ENCODE measurements around the genes FMO1 and TNFSF18.

- RRBS = no CpG with 5 or more reads among the region's 4 CpGs
These were observed at the start of gene FMO1 for GRCh38 chr1:171248330-171248729. FMO1 (plus strand) TSS chr1:171248494.

DNA sequence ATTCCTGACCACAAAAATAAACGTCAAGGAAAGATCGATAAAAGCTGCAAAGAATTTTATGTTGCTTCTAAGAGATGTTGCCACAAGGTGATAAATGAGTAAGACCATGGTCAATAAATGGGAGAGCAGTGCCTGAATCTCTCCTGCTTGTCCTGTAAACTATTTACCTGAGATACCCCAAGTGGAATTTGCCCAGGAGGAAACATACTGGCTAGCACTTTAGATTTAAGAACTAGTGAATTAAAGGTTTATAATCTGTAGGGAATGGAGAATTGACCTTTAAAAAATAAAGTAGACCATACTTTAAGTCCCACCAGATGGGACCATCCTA lies 70.9 kb downstream of the FMO4 start:
- RRBS = no CpG with 5 or more reads among the region's 2 CpGs

DNA sequence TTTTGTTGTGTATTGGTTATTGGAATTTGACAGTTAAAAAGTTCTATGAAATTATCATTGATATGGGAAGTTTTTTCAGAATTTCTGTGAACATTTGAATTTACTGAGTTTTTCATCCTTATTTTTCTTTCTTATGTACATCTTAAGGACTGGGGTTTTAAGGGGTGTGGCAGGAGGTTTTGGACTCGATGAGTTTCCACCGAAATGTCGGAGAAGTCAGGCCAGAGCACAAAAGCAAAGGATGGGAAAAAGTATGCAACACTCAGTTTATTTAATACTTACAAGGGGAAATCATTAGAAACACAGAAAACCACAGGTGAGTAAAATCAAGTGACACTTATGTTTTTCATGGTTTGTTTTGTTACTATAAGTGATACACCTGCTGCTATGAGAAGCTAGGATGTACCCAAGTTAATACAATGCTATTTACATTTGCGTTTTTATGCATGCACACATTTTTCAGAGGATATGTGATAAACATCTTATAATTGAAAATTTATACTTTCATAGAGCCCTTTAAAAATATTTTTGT lies 26.6 kb downstream of the PRRC2C start:
- RRBS = no CpG with 5 or more reads among the region's 4 CpGs

DNA sequence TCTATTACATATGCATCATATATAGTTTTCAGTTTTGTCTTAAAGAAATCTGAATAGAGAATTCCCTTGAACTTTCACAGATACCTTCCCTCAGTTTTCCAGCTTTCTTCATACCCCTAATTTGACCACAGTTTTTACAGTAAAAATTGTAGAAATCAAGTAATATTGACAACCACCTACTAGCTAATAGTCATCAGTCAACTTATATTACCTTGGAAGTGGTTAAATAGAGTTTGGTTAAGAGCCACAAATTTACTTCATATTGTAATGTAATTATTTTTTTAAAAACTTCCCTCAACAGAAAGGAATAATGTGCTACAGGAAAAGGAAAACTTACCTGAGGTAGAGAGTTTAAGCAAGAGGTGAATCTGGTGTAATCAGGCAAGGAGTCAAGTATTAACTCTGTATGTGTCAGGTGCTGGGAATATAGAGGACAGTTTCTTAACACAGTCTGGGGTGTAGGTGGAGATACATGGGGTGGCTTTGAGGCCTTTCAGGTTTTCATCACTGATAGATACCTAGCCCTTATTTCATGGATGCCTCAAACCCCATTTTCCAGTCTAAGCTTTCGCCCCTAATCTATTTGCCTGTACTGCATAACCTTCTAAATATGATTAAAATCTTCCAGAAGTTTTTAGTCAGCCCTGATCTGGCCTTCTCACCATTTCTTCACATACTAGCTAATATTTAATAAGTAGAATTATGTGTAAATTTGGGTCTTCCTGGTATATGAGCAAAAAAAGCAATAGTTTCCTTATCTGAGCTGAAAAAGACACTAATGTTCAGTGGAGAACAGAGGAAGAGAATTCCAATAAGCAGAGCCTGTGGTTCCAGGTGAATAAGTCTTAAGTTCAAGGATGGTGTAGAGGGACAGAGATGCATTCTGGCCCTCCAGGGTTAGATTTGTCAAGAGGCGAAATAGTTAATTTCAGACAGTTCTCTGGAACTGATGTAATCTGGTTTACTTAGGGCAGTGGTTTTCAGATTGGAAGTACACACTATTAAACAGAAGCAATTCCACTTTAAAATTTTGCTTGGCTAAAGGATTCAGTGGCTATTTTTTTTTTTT lies 25.8 kb upstream of the MYOCOS start:
- RRBS = no CpG with 5 or more reads among the region's 2 CpGs

- RRBS = no CpG with 5 or more reads among the region's 17 CpGs
These were observed 3.0 kb upstream of the MYOC start for GRCh38 chr1:171655325-171655984.

DNA sequence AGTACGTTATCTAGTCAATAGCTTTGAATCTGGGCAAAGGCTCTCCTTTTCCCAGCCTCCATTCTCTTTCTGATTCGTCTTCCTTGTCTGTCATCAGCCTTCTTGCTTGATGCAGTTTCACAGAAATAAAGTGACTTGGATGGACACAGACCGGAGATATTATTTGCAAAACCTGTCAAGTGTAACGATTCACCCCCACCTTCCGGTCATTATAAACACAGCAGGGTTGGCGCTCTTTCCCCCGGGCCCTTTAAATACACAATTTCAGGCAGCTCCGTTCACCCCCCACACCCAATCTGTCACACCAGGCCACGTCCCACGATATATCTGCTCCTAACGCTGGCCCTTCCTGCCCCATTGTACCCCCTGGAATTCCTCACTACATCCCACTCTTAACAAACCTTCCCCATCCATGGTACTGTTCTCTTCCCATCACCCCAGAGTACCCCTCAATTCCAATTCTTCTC lies 609 bp downstream of the VAMP4 start:
- RRBS = 6% methylated on average over 3 of the region's 11 CpGs

GRCh38 chr1:171744877-171745546 lies 3.1 kb upstream of the VAMP4 start:
- RRBS = no CpG with 5 or more reads among the region's 10 CpGs

DNA sequence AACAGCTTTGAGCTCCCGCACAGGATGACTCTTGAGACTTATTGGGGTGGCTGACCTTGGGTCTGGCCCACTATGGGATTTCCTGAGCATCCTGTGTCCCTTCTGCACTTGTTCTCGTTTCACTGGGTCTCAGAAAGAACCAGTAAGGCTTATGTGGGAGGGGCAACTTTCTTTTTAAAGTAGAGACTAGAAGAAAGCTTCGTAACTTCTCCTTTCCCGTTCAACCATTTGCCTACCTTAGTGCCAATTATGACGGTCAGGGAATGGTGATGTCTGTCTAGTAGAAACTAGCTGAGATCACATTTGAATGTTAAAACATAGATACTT lies 59.5 kb upstream of the C1orf105 start:
- RRBS = no CpG with 5 or more reads among the region's 5 CpGs

- RRBS = no CpG with 5 or more reads among the region's 18 CpGs
These were observed 9.4 kb downstream of the SUCO start for GRCh38 chr1:172542080-172542951.

DNA sequence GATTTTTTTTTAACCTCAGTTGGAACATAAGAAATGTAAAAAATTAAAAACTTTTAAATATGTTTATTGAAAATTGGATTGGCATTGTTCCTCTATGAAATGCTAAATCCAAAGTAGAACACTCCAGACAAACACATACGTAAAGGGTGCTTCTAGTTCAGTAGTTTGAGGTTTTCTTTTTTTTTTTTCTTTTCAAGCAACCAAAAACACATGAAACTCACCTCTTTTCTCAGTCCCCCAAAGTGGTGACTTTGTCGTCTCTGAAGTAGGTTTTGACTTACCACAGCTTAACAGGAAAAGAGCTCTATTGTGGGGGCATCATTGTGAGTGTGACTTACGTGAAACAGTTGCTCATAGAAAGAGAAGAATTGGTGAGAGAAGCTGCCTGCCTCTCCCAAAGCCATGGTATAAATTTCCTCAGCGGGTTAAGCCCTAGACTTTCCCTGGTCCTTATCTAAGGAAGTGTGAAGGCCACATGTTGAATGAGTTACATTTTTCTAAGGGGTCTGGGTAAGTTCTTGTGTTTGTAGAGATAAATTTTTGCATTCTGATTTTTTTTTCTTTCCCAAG lies 11.8 kb downstream of the FASLG start:
- RRBS = no CpG with 5 or more reads among the region's 4 CpGs

DNA sequence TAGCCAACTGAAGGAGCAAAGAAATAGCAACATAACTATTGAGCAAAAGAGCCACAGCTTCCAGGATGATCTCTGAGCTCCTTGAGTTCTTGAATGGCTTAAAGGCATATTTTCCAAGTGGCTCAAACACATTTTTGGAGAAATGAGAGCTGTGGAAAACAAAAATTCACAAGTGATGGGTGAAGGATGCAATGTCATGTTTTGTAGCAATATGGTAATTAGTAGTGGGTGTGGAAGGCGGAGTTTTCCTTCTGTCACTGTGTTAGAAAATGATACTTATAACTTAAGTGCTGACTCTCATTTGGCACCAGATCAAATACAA lies at the start of gene TNFSF18:
Gene TNFSF18, minus strand, starts transcription at position 177 of the 322 bp plus-strand sequence.
- RRBS = no CpG with 5 or more reads among the region's 1 CpG

GRCh38 chr1:173424758-173425428 lies 52.2 kb upstream of the PRDX6 start:
- RRBS = no CpG with 5 or more reads among the region's 2 CpGs

- RRBS = no CpG with 5 or more reads among the region's 4 CpGs
These were observed 10.6 kb downstream of the PRDX6 start for GRCh38 chr1:173487524-173488360.

DNA sequence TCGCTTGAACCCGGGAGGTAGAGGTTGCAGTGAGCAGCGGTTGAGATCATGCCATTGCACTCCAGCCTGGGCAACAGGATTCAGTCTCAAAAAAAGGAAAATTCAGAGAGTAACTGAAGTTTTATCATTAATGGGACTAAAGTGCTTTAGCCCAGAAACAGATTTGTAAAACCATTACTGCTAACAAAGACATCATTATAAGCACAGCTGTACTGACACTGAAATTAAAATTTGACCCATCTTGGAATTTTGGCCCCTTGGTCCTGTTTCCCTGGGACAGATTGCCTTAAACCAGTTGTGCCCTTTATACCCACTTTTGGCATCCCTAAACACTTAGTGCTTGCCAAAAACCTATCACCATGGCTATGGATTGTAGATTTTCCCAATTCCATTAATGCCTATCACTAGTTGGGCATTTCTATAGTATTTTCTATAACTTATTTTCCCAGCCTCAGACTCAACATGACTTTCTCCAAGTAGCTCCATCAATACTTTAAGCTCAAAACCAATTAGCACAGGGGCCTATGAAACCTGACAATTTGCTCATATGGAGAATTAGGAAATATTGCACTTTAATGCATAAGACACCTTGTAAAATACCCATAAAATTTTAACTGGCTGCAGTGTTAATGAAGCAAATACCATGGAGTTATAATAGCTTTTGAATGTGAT lies 4.9 kb upstream of the ZBTB37 start:
- RRBS = no CpG with 5 or more reads among the region's 3 CpGs

DNA sequence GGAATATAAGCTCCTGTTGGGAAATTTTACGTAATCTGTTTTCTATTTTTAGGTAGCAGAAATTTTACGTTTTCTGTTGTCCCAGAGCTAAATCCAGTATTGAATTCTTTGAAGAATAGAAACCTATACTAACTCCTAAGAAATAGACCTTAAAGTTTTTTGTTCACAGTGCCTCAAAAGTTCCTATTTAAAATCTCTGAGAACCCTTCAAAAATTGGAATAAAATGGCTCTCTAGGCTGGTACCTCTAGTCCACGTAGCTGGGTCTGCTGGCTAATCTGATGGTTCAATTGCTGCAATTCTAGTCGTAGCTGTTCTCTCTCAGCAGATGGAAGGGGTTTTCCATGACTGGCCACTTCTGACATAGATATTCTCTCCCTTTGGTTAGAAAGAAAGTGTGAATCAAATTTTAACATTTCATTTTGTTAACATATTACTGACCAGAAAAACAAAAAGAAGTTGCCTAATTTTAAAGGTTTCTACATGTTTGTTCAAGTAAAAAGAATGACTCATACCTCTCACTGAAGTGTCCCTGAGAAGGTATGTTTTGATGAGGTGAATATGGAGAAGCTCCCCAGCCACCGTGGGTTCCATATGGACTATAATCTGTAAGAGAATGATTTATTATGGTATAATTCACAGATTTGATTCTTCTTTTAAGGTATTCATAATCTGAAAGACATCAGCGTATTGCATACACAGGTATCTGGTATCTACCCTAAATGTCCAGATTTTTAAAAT lies 29.3 kb upstream of the SERPINC1 start:
- RRBS = no CpG with 5 or more reads among the region's 6 CpGs

DNA sequence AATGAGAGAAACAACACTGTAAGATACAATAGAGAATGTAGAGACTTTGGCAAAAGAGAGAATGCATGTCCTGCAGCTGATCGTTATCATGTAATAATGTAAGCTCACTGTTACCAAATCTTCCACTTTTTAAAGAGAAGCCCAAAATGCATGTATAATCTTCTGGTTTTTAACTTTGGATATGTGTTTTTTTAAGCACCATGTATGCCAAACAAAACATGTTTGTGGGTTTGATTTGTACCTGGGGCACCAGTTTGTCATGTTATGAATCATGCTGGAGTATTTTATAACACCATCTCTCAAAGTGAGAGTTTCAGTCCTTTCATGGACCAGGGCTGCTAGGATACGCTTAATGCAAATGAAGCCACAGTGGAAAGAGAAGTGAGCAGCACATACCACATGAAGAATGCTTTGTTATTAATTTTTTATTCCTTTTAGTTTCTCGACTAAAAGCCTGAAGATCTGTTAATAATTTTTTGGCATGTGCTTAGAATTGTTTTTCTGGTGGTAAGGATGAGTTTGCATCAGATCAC lies 2.2 kb upstream of the RABGAP1L start:
- RRBS = no CpG with 5 or more reads among the region's 3 CpGs

DNA sequence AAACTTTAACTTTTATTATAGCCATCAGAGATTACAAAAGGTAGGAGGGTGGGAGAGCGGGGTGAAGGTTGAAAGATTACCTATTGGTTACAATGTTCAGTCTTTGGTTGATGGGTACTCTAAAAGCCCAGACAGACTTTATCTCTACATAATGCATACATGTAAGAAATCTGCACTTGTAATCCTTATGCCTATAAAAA lies 111.0 kb downstream of the RABGAP1L start:
- RRBS = no CpG with 5 or more reads among the region's 1 CpG

- RRBS = no CpG with 5 or more reads among the region's 15 CpGs
These were observed 170.9 kb downstream of the GPR52 start for GRCh38 chr1:174618532-174619214.

GRCh38 chr1:174652915-174653436 lies 205.2 kb downstream of the GPR52 start:
- RRBS = no CpG with 5 or more reads among the region's 4 CpGs